Mesenchymal stem cell of the bone marrow (primary cell): ENCODE measurements around a stretch of chr2.

DNA sequence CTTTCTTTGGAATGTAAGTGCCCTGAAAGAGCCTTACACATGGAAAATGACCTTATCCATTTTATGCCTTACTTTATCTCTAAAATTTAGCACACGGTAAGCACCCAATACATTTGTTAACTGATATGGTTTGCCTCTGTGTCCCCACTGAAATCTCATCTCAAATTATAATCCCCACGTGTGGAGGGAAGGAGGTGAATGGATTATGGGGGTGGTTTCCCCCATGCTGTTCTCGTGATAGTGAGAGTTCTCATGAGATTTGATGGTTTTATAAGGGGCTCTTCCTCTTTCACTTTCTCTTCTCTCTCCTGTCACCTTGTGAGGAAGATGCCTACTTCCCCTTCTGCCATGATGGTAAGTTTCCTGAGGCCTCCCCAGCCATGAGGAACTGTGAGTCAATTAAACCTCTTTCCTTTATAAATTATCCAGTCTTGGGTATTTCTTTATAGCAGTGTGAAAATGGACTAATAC, 159.7 kb downstream of the MTX2 start:
- CAGE, long polyA plus RNA, result no peak

DNA sequence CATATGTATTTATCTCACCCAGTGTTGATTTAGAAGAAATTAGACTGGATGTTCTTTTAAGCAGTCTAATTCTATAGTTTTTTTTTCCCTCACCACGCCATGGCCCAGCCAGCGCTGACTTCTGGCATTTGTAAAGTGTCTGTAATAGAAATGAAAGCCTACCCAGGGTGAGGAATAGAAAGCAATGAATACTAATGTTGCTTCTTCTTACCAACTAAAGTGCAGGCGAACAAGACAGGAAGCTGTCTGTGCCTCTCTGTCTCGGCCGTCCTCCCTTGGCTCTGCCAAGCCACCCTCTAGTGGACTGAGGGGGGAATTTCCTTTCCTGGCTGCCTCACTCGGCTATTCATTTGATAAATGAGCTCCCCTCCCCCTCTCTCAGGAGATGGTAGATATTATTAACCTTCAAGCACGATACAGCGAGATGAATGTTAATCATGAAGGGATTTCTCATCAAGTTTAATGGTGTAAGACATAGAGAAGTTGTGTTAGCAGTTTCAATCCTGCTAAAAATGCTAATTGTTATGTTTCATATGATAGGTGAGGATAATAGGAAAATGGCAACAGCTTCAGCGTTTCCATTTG, 384.6 kb downstream of the MTX2 start:
- CAGE, long polyA plus RNA, result no peak

GRCh38 chr2:177117344-177117696, 95.3 kb upstream of the HNRNPA3 start:
- CAGE, long polyA plus RNA, result no peak

DNA sequence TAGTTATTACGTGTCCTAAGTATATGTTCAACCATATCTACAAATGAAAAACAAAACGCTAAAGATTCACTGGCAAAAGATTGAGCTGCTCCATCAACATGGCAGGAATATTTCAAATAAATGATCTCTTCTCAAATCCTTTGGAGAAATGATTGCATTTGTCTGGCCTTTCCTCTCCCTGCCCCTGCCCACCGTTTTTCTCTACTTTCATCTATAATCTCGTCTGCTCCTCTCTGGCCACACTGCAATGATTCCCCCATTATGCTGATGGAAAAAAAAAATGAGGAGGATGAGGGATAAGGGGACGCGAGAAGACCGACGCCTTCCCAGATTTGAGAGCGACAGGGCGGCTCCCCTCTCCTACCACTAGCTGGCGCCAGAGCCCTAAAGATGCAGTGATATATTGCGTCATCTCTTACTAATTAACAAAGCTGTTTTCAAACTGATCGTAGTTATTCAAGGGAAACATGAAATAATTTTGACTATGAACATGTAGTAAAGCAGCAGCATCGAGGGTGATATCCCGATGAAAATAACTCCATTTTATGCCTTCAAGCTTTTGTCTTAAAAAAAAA, 48.1 kb upstream of the HNRNPA3 start:
- CAGE, long polyA plus RNA, result no peak

GRCh38 chr2:177218846-177219664, 6.5 kb downstream of the HNRNPA3 start:
- CAGE, long polyA plus RNA, result no peak

DNA sequence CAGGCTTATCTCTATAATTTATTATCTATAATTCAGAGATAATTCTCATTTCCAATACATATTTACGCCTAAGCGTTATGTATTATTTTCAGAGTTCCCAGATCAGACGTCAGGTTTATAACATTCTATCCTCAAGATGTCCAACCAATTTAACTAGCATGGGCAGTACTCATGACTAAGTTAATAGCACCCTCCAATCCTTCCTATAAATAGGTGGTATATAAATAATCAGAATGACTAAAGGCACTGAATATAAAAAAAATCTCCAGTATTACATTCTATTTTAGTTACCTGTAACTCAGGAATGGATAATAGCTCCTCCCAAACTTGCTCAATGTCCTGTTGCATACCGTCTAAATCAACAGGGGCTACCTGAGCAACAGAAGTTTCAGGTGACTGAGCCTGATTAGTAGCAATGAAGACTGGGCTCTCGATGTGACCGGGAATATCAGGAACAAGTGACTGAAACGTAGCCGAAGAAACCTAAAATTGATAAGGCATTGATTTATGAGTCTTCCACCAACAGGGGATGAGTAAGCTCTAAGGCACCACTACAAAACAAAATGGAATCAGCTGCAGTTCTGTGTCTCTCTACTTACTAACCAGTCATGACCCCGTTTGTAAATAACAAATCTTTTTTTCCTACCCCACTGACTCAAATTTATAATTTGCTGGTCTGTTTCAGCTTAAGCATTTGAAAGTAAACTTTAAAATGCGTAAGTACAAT, 19.7 kb downstream of the HNRNPA3 start:
- CAGE, long polyA plus RNA, result no peak

DNA sequence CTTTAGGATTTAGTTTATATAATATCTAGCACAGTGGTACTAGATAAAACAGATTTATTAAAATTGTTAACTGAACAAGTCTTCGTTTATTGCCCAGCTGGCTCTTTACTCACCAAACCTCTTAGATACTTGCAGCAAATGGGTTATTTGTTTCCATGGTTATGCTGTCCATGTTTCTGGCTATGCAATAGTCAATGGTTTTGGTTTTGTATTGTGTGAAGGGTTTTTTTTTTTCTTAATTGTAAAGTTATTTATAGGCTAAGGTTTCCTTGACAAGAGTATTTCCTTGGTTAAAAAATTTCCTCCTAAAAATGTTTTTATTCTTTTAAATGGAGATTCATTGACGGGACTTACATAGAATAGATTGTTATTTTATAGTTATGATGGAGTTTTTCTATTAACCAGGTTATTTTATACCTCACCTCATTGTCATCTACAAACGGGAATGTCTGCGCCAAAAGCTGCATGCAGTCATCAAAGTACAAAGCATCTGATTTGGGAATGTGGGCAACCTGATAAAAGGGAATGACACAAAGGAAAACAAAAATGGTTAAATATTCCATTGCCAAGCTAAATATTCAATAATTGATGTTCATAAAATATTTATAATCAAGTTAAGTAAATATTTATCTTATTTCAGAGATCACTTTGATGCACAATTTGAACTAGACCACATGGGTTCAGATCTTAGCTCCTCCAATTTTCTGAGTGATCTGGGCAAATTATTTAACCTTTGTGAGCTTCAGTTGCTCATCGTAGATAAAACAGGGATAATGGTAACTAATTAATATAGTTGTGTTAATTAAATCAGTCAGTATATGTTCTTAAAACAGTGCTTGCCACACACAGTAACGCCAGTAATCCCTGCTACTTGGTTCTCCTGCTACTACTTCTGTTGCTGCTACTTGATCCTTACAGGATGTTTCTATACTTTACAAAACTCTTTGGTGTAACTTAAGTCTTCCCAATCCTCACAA, 20.5 kb downstream of the HNRNPA3 start:
- CAGE, long polyA plus RNA, result no peak

DNA sequence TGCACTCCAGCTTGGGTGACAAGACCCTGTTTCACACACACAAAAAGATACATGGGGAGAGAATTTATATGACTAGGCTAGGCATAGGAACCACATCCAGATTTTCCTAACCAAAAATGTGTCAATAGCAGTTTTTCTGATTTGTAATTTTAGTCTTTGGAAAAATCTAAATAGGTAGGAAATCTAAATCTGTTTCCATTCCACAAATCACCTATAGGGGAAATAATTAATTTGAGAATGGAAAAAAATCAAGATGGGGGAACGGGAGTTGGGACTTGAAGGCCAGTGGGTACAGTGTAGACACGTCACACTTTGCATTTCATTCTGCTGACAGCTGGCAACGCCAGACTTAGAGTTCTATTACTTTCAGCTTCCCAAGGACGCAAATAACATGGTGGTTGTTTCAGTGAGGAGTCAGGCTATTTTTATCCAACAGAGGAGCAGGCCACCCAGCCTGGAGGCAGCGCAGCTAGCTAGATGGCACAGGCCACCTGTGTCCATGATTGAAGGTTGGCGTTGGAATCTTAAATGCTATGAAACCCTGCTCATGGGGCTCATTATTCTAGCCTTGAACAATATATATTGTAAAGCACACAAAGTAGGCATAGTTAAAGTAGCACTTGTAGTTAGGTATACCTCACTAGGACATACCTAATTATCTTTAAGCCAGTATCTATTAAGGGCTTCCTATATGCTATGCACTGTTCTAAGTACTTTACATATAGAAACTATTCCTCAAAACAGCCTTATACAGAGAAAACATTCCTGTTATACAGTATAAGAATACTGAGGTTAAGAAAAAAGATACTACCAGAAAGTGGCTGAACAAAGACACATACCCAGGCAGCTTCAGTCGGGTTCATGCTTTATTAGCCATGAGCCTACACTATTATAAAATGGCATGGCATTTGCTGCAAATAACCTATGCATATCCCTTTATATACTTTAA, 23.5 kb downstream of the HNRNPA3 start:
- CAGE, long polyA plus RNA, result no peak

DNA sequence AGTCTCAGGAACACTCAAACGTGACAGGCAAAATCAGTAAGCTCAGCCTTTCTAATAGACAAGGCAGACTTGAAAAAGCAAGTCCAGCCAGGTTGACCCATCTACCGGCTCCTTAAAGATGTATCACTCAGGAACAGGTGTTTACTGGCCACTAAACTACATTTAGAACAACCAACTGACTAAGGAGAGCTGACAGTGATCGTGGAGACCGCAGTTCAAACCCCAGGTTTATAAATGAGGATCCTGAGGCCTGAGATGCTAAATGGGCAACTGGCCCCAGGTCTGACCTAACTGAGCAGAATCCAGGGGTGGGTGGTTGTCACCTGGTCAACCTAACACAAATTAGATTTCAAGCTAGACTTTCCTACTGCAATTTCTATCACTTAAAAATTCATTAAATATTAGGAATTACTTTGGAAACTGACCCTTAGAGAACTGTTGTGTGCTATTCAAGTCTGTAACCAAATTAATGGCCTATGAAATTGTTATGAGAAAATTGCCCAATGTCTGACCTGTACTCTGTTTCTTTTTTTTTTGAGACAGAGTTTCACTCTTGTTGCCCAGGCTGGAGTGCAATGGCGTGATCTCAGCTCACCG, 16.5 kb downstream of the NFE2L2 start:
- CAGE, long polyA plus RNA, result no peak

- CAGE, long polyA plus RNA, result no peak
These were observed 10.6 kb downstream of the NFE2L2 start for GRCh38 chr2:177253751-177254409.

DNA sequence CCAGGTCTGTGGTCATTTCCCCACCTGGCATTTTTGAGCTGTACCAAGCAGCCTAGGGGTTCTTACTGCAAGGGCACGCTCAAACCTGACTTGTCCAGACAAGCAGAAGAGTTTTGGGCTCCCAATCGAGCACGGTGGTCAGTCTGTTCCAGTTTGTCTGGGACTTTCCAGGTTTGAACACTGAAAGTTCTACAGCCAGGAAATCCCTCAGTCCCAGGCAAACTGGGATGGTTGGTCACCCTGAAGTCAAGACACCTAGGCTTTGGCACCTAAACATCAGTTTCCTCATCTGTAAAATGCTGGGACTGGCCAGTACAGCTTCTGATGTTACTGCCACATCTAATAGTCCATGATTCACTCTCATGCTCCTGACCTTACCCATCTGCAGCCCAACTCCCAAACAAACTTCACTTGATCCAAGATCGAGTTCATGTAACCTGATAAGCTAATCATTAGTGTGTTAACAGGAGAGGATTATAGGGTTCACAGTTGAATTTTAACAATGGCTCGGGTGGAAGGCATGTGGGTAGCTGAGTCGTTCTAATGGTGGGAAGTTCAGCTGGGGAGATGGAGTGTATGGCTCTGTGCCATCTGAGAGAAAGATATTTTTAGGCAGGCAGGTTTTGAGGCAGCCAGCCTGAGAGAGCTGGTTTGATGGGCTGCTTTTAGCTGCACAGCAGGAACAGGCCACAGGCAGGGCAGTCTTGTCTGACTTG, 17.5 kb upstream of the NFE2L2 start:
- CAGE, long polyA plus RNA, result no peak

DNA sequence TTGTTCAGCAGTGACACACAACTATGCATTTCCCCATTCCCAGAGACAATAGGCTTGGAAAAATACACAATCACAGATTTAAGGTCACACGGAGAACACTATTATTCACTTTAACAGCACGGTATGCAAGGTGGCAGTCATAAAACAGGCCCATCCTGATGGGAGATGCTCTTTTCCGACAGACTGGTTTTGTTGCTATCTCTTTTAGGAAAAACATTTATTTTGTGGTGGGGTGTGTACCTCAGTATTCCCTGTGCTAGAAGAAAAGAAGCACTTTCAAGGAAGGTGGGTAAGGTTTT, 105.9 kb upstream of the TTC30A start:
- CAGE, long polyA plus RNA, result no peak

GRCh38 chr2:178271803-178272354, 77.6 kb downstream of the OSBPL6 start:
- CAGE, long polyA plus RNA, result no peak

GRCh38 chr2:178538807-178539777, 58.8 kb downstream of the PLEKHA3 start:
- CAGE, long polyA plus RNA, result no peak

- CAGE, long polyA plus RNA, result no peak
These were observed 83.8 kb downstream of the PLEKHA3 start for GRCh38 chr2:178563961-178564536.

DNA sequence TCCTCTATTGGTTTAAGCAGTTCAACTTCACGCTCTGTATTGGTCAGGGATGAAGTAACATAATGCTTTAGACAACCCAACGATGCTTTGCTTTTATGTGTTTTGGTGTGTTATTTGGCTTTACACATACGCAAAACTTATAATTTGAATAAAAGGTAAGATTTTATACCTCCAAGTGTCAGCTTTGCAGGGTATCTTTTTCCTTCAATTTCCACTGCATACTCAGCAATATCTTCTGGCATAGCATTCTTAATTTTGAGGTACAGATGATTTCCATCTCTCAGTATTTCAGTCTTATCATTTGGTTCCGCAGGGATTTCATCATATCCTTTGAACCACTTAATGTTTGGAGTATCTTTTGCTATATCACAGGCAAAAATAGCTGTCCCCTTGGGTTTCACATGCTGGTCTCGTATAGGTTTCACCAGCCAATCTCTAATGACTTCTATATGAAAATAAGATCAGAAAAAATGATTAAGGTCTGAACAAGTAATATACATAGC, 155.1 kb downstream of the PLEKHA3 start:
- CAGE, long polyA plus RNA, result no peak

DNA sequence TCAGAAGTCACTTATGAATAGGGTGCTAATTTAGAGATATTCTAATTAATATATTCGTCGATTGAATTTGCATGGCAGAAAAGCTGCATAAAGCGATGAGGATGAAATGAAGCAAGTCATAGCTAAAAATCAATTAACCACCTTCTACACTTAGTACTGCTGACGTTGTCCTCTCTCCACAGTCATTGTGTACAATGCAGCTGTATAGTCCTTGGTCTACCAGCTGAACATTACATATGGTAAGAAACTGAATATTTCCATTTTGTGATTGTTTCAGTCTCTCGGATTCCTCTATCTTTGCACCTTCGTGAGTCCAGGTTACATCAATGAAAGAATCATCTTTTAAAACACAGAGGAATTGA, 51.2 kb downstream of the TTN start:
- CAGE, long polyA plus RNA, result no peak

DNA sequence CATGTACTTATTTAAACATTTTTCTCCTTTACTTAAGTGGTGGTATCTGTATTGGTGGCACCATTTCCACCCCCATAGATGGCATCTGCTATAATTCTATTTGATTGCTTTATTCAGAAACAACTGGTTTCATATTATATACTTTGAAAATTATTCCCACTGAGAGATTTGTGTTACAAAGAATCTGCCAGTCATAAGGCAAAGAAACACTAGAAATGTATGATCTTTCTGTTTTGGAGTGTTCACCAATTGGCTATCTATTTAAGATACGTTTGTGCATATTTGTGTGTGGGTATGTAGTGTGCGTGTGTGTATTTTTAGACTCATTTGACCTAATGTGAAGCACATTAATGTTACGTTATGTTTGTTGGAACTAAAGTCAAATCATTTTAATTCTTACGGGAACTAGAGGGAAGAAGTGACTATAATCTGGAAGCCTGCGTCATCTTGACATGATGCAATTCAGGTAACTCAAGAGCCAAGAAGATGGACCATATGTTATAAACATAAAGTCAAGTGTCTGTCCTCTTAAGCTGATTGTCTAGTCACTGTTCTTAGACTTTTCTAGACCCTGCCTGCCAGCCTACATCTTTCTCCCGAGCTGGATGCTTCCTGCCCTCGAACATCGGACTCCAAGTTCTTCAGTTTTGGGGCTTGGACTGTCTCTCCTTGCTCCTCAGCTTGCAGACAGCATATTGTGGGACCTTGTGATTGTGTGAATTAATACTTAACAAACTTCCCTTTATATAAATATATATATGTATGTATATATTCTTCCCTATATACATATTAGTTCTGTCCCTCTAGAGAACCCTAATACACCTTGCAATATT, 1.6 kb upstream of the TTN start:
- CAGE, long polyA plus RNA, result no peak

GRCh38 chr2:179428616-179429313, 164.1 kb upstream of the SESTD1 start:
- CAGE, long polyA plus RNA, result no peak

DNA sequence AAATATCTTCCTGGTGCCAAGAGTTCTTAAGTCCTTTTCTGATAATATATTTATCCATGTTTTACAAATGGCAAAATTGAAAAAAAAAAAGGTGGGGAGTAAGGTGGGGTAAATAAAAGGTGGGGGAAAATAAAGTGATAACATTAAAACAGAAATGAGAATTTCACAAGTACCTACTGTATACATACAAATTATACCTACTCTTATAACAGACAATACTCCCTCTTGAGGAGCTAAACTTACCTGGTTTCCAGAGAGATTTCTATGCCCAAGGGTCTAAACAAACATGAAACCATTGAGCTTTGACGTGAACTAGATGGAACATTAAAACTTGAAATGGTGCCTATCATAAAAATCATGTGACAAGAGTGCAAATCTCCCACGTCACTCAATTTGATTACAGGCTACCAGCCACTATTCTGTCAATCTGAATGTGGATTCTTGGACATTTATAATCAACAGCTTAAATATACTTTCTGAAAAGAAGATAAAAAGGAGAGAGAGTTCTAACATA, 297.0 kb upstream of the SESTD1 start:
- CAGE, long polyA plus RNA, result no peak